ENCODE measurements around a stretch of chr10.

DNA sequence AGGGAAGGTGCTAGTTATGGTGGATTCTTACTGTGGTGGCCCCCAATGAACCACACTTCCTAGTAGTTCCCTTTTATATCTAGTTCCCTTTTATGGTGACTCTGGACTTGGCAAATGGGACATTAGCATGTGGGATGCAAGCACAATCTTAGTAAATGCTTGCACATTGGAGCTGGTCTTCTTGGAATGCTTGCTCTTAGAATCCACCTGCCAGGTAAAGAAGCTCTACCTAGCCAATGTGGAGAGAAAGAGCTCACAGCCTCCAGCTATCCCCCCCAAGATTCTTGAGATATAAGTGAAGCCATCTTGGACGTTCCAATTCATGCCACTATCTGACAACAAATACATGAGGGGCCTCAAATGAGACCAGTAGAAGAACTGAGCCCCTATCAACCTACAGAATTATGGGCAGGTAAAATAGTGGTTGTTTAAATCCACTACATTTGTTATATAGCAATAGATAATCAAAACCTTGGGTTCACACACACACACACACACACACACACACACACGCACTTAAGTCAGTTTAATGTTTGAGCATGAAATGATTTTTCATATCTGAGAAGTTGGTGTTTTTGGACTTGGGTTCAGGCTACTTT is 430.4 kb downstream of the LRMDA start:
- PRO-cap, 2 experiments: no peak in any of the 2 experiments
- RAMPAGE, long total RNA, 5 experiments: no peak in any of the 5 experiments

DNA sequence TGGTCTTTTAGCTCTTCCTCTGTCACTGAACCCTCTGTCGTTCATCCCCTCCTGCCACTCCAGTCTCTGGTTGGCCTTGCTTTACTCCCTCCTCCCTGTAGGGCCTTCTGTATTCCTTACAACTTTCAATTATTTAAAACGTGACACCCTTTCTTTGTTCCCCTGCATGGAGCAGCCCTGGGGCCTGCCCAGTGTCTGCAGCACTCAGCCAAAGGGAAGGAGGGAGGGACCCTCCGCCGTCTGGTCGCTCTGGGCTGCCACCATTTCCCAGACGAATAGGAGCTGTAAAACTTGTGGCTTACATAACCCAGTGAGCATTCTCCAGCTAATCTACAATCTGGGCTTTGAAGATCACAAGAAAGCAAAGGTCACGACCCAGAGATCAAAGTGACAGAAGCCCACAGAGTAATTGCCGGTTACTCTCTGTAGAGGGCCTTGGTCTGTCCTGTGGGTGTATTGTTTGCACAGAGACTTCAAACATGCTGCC is 619.5 kb downstream of the LRMDA start:
- PRO-cap, 2 experiments: no peak in any of the 2 experiments
- RAMPAGE, long total RNA, 5 experiments: no peak in any of the 5 experiments

DNA sequence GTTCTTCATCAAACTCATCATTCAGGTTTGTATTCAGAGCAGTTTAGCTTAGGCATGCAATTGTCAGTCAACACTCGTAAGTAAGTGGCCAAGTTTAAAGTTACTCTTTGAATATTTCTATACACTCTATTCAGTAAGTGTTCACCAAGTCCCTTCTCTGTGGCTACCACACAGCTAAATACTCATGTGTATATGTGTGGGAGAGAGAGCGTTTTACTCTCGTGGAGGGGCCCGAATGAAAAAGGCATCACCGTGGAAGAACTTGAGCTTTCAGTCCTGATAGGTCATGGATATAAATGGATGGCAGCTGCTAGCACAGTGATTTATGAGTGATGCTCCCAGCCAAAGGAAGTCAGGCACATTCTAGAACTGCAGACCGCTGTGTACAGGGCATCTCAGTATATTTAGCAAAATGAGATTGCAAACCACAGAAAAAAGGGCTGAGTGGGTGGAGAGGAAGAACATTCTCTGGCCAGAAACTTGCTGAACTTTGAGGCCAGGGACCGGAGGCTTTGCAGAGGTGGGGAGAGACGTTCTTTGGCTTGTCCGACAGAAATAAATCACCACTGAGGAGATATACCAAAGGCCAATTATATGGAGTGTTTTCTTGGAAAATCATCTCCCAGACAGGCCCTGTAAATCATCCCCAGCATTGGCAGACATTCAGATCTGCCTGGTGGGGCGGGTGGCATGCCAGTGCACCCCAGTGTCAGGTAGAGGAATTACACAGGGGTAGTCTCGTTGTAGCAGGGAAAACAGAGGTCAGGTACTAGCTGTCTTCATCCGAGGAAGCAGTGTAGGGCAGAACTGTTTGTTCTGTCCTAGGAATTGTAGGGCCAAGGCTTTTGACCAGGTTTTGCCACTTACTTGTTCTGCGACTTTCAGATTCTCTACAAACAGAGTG is 655.3 kb downstream of the LRMDA start:
- PRO-cap, 2 experiments: no peak in any of the 2 experiments
- RAMPAGE, long total RNA, 5 experiments: no peak in any of the 5 experiments

DNA sequence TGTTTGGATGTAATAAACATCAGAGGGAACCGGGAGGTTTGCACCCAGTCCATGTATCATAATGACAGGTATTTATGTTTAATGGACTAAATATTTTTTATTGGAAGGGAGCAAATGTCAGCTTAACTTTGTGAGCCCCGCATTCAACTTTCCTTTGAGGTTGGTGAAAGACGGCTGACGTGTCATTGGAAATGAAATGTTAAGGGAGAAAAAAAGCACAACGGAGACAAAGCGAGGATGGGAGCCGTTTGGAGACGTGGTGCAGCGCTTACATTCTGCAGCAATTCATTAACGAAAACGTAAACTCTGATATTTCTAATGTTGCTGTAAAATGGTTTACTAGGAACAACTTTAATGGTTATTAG is 1092.7 kb downstream of the LRMDA start:
- PRO-cap, 2 experiments: no peak in any of the 2 experiments
- RAMPAGE, long total RNA, 5 experiments: no peak in any of the 5 experiments

GRCh38 chr10:76559529-76559997 is 1078.0 kb downstream of the KCNMA1 start:
- PRO-cap, 2 experiments: no peak in any of the 2 experiments
- RAMPAGE, long total RNA, 5 experiments: no peak in any of the 5 experiments

DNA sequence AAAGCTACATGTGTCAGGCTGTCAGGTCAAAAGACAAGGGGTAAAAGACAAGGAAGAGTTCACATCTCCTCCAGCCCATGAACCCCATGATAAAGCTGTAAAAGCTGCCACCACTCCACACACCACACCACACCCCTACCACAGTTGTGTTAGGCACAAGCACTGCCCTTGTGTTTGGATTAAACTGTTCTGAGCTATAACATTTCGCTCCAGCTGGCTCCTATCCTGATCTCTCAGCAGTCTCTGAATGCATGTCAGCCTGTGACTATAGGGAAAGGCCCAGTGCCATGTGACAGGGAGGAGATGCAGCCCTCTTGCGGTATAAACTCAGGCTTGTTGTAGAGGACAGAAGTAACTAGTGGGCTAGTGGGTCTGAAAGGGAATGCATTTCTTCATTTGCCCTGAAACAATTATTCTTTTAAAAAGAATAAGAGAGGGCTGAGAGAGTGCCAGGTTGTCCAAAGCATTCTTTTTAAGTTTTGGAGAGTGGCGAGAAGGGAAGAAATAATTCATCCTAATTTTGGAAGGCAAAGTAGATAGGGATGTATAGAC is 394.5 kb downstream of the KCNMA1 start:
- PRO-cap, 2 experiments: no peak in any of the 2 experiments
- RAMPAGE, long total RNA, 5 experiments: no peak in any of the 5 experiments

DNA sequence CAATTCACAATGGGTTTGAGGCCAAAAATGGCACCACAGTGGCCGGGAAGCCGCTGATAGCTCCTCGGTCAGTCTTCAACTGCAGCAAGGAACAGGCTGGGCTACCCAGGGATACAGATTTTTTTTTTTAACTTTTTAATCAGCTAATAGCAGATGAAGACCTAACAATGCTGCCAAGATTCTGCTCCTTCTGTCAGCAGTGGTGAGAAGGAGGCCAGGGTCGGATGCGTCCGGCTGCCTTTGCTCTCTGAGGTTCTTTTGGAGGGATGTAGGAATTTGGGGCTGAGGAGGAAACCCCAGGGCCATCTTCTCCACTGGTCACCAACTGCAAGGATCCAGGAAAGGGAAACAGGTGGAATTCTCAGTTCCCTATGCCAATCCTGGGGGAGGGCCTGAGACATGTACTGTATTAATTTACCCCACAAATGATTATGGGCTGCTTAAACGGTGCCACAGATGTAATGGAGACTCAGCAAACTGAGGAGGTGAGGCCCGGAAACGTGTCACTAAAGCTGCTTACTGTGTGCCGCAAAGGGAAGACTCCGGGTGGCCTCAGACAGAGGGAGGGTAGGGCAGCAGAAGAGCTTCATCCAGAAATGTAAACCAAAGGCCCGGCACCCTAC is 167.7 kb downstream of the KCNMA1 start:
- PRO-cap, 2 experiments: no peak in any of the 2 experiments
- RAMPAGE, long total RNA, 5 experiments: no peak in any of the 5 experiments

GRCh38 chr10:77502056-77502843 is 135.4 kb downstream of the KCNMA1 start:
- PRO-cap, 2 experiments: no peak in any of the 2 experiments
- RAMPAGE, long total RNA, 5 experiments: no peak in any of the 5 experiments

DNA sequence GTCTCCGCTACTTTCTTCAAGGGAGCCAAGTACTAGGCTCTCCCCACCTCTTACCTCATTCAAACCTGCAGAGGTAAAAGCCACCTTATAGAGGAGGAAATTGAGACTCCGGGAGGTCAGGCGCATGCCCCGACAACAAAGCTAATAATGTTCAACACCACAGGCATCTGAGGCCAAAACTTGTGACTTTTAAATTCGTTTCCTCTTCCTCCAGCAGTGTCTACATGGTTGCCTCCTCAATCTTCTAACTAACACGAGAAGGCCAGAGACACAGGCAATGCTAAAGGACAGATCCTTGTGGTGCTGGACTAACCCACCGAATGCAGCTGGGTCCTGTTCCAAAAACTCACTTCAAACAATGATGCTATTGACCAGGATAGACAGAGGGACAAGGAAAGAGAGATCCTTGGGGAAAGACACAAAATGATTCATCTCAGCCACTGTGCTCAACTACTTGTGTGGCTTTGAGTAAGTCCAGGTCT is 107.7 kb downstream of the KCNMA1 start:
- PRO-cap, 2 experiments: no peak in any of the 2 experiments
- RAMPAGE, long total RNA, 5 experiments: no peak in any of the 5 experiments

GRCh38 chr10:77550295-77550768 is 87.3 kb downstream of the KCNMA1 start:
- PRO-cap, 2 experiments: no peak in any of the 2 experiments
- RAMPAGE, long total RNA, 5 experiments: no peak in any of the 5 experiments

DNA sequence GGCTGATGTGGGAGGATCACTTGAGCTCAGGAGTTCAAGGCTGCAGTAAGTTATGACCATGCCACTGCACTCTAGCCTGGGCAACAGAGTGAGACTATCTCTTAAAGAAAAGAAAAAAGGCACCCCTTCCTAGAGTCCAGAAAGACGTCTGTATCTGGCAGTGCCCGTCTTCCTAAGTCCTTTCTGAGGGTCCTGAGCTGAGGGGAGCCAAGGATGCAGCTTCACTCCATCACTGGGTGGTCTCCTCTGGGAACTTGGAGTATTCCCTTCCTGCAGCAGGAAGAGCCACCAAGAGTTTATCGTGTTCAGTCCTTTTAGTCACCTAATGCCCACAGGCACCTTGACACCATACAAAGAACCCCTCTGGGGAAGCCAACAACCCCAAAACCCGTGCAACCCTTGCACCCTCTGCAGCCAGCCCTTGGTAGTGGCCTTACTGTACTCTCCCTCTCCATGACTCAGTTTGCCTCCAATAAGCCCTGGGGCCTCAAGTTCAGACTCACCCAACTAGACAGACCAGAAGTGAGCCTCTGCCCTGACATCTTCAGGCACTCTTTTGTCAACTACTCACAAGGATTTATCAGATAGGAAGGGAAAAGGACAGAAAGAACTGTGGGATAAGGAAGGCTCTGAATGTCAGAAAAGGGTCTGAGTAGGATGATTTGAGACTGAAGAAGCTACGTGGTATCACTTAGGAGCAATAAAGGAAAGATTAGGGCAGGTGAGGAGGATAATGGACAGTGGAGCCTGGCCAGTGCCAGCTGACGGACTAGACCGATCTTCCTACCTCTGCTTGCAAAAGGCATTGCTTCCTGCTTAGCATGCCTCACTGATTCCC is 30.9 kb downstream of the KCNMA1 start:
- PRO-cap, 2 experiments: no peak in any of the 2 experiments
- RAMPAGE, long total RNA, 5 experiments: no peak in any of the 5 experiments

DNA sequence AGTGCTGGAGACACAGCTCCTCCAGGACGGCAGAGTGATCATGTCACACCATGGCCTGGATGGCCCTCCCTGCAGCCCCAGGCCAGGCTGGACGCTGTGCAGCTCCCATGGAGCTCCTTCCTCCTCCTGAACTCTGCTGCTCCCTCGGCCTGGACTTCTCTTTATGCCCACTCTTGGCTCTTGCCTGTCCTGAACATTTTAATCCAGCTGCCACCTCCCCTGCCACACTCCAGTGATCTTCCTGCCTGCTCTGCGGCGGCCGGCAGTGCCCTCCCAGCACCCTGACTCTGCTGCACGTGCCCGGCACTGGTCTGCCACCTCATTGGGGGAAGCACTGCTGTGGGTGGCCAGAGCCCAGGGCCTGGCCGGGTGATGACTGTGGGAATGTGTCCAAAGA is 116.1 kb downstream of the DLG5 start:
- PRO-cap, 2 experiments: no peak in any of the 2 experiments
- RAMPAGE, long total RNA, 5 experiments: no peak in any of the 5 experiments

DNA sequence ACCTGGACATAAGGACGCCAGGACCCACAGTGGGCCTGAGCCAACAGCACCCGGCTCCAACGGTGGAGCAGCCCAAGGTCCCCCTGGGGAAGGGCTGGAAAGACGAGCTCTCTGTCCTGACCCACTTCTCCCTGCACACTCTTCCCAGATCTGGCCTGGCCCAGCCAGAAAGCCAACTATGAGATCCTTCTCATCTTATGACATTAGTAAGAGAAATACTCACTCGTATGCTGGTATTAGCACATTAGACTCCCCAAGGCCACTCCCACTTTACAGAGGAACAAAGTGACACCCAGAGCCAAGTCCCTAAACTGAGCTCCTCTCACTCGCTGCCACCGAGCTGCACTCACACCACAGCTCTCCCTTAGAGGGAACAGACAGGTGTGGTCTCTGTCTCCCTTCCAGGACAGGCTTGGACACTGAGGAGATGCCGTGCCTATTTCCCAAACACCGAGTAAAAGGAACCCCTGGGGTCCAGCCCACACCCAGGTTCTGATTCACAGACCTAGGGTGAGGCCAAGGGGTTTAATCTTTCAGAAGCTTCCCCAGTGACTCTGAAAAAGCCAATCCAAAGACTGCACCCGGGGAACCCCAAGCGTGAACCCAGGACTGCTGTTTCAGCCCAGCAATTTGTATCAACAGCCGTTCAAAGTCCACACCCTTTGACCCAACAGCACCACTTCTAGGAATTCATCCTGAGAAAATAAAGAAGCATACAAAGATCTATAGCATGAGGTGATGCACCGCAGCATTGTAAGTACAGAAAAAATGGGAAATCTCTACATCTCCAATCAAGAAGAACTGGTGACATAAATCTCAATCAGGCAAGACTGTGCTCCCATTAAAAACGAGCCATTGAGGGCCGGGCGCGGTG is 24.6 kb downstream of the DLG5 start:
- PRO-cap, 2 experiments: peak in 1 of 2 experiments; most common minus-strand start position 152 of the sequence (in 1)
- RAMPAGE, long total RNA, 5 experiments: no peak in any of the 5 experiments

GRCh38 chr10:77948941-77949668 is 22.6 kb upstream of the DLG5 start:
- PRO-cap, 2 experiments: no peak in any of the 2 experiments
- RAMPAGE, long total RNA, 5 experiments: no peak in any of the 5 experiments

GRCh38 chr10:78028868-78029267 is 447 bp downstream of the POLR3A start:
- PRO-cap, 2 experiments: no peak in any of the 2 experiments
- RAMPAGE, long total RNA, 5 experiments: no peak in any of the 5 experiments

DNA sequence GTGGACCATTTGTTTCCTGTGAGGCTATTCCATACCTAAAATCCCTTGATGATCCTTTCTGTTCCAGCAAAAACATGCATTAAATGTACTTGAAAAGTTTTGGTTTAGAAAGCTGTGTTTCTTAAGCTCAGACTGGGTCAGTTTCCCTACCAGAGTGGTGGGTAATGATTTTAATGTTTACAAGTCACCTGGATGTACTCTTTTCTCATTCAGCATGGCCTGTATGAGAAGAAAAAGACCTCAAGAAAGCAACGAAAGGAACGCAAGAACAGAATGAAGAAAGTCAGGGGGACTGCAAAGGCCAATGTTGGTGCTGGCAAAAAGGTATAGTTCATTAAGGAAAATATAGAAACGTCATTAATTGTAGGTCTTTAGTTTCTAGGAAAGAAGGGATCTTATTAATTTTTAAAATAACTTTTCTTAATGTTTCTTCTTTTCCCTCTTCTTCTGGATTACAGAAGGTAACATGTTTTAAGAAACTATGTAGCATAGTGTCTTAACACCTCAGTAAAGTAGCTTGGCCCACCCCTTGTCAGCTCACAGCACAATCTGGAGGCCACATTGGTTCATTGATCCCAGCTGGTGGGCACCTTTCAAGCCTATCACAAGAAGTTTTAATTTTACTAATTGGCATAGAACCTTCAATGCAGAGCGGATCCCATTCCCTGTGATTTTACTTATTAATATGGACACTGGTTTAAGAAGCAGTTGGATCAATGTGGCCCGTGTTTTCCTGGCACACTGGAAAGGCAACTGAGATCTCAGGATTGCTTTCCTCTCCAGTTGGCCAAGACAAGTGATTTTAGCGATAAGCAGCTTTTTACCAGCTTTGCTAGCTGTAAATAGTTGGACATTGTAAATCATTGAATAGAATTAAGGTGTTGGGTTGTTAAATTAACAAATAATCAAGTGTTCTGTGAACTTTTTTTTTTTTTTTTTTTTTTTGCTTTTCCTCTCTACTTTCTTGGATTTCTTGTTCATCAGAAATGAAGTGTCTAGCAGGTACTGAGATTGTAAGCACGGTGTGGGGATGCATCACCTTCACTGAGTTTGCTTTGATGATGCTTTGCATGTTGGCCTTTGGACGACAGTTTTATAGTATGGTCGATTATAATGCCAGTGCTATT is 3.7 kb downstream of the RPS24 start:
- PRO-cap, 2 experiments: no peak in any of the 2 experiments
- RAMPAGE, long total RNA, 5 experiments: no peak in any of the 5 experiments

DNA sequence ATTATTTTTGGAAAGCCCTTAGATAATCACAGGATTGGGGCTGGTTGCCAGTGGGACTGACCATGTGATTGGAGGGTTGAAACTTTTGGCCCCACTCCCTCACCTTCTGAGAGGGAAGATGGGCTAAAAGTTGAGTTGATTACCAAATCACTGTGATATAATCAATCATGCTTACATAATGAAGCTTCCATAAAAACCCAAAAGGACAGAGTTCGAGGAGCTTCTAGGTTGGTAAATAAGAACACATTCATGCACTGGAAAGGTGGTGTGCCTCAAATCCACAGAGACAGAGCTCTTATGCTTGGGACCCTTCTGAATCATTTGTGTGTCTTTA is 393.9 kb downstream of the RPS24 start:
- PRO-cap, 2 experiments: no peak in any of the 2 experiments
- RAMPAGE, long total RNA, 5 experiments: no peak in any of the 5 experiments

- PRO-cap, 2 experiments: no peak in any of the 2 experiments
- RAMPAGE, long total RNA, 5 experiments: no peak in any of the 5 experiments
Measured at GRCh38 chr10:78745486-78745834, 323.3 kb upstream of the ZMIZ1 start.

DNA sequence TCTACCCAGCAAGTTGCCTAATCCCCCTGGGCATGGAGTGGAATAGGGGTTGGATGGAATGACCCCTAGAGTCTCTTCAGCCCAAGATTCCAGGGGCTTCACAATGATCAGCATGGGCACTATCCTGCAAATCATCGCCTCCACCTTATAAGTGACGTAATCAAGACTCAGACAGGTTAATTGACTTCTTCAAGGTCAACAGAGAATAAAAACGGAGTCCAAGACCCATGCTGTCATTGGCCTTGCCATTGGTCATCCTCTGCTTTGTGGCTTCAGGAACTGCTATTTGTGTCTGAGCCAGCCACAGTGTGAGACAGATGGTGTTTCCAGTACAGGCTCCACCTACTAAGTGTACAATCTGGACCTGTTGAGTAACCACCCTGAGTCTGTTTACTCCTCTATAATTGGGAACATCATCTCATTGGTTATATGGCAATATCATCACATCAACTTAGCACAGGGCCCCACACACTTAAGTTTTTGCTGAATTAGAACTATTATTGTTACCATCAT is 60.9 kb upstream of the ZMIZ1 start:
- PRO-cap, 2 experiments: no peak in any of the 2 experiments
- RAMPAGE, long total RNA, 5 experiments: no peak in any of the 5 experiments

- PRO-cap, 2 experiments: no peak in any of the 2 experiments
- RAMPAGE, long total RNA, 5 experiments: no peak in any of the 5 experiments
Measured at GRCh38 chr10:79082372-79083629, 14.0 kb downstream of the ZMIZ1 start.